ENCODE results near the genes SEZ6L2, TBX6, YPEL3 and ZNF771.

DNA sequence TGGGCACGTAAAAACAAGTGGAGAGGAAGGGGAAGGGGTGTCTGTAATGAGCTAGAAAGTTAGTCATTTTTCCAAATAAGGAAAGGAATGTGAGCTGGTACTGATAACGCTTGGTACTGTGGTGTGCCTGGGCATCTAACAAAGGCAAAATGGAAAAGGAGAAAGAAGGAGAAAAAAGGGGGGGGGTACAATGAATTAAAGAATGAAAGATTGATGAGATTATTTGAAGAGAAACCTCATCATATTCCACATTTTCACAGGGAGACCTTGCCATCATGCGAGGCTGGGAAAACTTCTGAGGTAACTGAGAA lies 30.9 kb downstream of the QPRT start:
- RRBS: no CpG with 5 or more reads among the region's 3 CpGs

- RRBS: no CpG with 5 or more reads among the region's 13 CpGs
Observed at GRCh38 chr16:29710242-29710842, 31.4 kb downstream of the QPRT start.

DNA sequence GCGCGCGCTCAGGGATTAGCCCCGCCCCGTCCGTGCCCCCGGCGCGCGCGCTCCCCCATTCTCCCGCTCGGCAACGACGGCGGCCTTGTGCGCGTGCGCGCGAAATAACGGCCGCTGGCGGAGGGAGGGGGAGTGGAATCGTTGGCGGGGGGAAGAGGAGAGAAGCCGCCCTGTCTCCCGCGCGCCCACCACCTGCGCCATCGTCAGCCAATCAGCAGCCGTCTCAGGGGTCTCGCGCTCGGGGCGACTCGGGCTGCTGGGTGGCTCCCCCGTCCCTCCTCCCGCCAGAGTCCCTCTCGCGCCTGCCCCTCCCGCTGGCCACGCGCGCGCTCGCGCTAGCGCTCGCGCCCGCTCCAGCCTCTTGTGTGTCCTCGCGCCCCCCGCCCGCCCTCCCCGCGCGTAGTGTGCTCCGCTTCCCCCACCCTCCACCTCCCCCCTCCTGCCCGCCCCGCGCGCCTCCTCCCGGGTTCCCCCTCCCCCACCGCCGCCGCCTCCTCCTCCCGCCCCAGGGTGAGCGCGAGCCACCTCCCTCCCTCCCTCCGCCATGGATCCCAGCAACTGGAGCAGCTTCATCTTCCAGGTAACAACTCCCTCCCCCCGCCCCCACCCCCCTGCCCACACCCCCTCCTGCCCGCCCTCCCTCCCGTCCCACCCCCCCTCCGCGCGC lies 595 bp upstream of the MAZ start:
- RRBS: 8% methylated on average over 4 of the region's 79 CpGs

GRCh38 chr16:29816222-29816968 lies 443 bp downstream of the PAGR1 start:
- RRBS: 2% methylated on average over 17 of the region's 61 CpGs

DNA sequence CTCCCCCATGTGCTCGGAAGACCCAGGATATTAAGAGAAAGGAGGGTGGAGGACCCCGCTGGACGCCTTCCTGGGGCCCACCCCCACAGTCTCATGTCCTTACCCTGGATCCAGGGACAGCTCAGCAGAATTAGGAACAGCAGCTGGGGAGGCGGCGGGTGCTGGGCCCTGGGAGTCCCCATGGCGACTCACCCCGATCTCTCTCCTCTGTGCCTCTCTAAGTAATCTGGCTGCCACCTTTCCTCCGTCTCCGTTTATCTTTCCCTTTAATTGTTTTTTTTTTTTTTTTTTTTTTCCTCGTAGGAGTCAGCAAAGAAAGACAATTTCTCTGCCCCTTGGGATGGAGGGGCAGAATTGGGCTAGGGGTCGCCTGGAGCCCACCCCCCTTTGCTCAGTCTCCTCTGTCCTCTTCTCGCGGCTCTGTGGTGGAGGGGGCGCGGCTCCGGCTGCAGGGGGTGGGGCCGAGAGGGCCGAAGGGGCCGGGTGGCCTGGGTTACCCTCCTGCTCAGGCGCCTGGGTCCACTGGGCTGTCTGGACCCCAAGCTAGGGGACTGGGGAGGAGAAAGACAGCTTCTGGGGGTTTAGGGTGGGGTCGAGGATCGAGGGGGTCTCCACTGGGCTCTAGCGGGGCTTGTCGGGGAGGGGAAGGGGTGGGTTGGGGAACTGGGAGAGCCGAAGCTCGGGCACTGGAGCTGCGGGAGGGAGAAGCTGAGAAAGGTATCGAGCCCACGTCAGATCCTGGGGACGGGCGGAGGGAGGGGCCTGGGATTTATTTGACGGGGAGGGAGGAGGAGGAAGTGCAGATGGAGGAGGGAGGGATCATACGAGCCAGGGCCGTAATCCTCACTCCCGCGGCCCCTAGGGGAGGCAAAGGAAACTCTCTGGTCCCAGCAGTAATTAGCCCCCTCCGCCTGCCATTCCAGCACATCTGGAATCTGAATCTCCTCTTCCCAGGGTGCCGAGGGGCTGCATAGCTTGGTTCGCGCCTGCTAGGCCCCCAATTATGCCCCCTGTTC lies at the start of gene SEZ6L2:
Gene SEZ6L2 (minus strand): TSS at position 713 of the 1,016 bp plus-strand sequence.
- RRBS: 0% methylated on average over 3 of the region's 40 CpGs

DNA sequence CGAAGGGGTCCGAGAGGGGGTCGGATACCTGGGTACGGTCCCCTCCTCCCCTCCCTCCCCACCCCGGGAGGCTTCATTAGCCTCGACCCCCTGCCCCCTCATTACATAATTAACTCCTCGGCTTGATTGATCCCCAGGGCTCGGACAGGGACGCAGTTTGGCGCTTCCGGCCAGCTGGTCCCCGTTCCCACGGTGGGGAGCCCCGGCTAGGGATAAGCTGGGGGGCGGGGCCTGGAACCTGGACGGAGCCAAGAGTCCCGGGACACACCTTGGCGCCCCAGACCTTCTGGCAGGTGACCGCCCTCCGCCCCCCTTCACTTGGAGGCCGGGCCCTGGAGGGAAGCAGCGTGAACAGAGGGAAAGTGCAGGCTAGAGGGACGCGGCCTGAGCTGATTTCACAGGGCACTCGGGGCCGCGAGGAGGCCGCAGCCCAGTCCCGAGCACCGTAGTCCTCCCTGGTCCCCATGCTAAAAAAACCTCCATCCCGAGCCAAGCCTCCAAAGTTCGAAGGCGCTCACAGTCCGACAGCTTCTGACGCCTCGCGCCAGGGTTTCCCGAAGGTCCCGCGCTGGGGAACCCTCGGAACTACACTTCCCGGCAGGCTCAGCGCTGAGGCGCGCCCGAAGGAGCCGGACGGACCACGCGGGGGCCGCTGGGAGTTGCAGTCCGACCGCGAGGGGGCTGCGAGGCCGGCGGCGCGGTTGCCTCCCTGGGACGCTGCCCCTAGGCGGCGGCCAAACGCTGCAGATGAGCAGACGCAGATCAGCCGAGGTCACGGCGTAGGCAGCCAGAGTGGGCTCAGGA lies at the start of gene TBX6:
Gene TBX6 (minus strand): TSS at position 570 of the 804 bp plus-strand sequence.
- RRBS: 2% methylated on average over 29 of the region's 67 CpGs

GRCh38 chr16:30095201-30095816 lies 704 bp downstream of the YPEL3 start:
- RRBS: 36% methylated on average over 16 of the region's 26 CpGs

- RRBS: under 1% methylated on average over 50 of the region's 98 CpGs
Observed at GRCh38 chr16:30095817-30096781, at the start of gene YPEL3. Gene YPEL3, minus strand, starts transcription at chr16:30096213.

GRCh38 chr16:30104033-30105151 lies 8.4 kb upstream of the YPEL3 start:
- RRBS: no CpG with 5 or more reads among the region's 18 CpGs

GRCh38 chr16:30335626-30336595 lies 19.2 kb downstream of the CD2BP2 start:
- RRBS: no CpG with 5 or more reads among the region's 22 CpGs

GRCh38 chr16:30350503-30351810 lies 4.2 kb downstream of the CD2BP2 start:
- RRBS: 91% methylated on average over 5 of the region's 28 CpGs

GRCh38 chr16:30351974-30352609 lies 3.0 kb downstream of the CD2BP2 start:
- RRBS: no CpG with 5 or more reads among the region's 8 CpGs

GRCh38 chr16:30355608-30356089 lies 541 bp upstream of the CD2BP2 start:
- RRBS: no CpG with 5 or more reads among the region's 13 CpGs

DNA sequence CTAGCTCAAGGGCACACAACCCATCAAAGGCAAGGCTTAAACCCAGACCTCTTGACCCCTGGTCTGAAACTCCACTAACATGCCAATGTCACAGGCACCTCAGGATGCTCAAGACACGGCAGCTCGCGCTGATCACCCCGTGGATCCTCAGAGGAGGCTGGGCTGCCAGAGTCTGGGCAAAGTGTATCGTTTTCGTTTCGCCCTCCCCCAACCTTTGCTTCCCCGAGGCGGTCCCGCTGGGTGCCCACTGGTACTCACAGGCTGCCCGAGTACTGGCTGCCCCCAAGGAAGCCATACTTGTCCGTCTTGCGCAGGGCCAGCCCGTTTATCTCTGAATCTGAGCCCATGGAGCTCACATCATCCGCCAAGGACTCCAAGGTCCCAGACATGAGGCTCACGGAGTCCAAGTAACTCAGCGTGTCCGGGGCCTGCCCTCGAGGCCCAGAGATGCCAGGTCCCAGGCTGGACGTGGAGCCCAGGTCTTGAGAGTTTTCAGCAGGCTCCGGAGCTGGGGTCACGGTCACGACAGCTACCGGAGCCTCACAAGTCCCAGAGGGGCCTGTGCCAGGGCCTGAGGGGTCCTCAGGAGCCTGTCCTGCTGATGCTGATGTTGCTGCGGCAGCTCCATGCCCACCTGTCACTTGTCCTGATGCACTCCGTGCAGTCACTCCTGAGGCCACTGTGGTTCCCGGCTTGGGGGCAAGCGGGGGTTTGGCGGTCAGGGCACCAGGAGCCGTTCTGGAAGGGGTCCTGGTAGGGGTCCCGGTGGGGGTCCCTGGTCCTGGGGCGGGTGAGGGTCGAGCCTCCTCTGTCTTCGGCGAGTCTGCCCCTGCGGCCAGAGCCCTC lies 1.1 kb downstream of the TBC1D10B start:
- RRBS: 3% methylated on average over 8 of the region's 36 CpGs

- RRBS: 2% methylated on average over 48 of the region's 79 CpGs
Observed at GRCh38 chr16:30406920-30407873, at the start of gene ZNF771. Gene ZNF771, plus strand, starts transcription at chr16:30407606.

DNA sequence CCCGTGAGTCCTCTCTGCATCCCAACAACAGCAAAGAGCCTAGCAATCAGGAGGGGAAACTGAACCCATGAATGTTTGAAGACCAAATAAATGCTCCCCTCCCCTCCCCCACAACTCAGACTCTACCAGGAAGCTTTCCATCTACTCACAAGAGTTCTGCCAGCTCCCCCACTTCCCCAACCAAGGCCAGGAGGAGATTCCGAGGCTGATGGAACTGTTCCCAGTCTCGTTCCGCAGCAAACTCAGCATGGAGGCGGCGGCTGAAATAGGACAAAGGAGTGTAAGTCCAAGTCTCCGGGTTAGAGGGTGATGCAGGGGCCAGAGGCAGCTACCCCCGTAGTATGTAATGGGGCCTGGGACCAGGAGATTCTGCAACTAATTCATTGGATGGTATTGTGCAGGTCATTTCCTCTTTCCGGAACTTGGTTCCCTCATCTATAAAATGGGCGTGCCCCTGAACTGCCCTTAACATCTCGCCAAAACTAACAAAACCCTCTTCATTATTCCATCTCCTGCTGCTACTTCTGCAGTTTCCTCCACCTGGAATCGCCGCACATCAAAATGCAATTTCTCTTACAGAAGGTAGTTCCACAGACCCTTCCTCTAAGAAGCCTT lies 815 bp downstream of the DCTPP1 start:
- RRBS: 0% methylated on average over 2 of the region's 13 CpGs

- RRBS: no CpG with 5 or more reads among the region's 7 CpGs
Observed at GRCh38 chr16:30546125-30546460, 11.4 kb upstream of the ZNF747 start.

- RRBS: no CpG with 5 or more reads among the region's 5 CpGs
Observed at GRCh38 chr16:30568188-30568709, 3.3 kb downstream of the ZNF688 start.

- RRBS: no CpG with 5 or more reads among the region's 32 CpGs
Observed at GRCh38 chr16:30585984-30586576, 583 bp upstream of the ZNF785 start.

DNA sequence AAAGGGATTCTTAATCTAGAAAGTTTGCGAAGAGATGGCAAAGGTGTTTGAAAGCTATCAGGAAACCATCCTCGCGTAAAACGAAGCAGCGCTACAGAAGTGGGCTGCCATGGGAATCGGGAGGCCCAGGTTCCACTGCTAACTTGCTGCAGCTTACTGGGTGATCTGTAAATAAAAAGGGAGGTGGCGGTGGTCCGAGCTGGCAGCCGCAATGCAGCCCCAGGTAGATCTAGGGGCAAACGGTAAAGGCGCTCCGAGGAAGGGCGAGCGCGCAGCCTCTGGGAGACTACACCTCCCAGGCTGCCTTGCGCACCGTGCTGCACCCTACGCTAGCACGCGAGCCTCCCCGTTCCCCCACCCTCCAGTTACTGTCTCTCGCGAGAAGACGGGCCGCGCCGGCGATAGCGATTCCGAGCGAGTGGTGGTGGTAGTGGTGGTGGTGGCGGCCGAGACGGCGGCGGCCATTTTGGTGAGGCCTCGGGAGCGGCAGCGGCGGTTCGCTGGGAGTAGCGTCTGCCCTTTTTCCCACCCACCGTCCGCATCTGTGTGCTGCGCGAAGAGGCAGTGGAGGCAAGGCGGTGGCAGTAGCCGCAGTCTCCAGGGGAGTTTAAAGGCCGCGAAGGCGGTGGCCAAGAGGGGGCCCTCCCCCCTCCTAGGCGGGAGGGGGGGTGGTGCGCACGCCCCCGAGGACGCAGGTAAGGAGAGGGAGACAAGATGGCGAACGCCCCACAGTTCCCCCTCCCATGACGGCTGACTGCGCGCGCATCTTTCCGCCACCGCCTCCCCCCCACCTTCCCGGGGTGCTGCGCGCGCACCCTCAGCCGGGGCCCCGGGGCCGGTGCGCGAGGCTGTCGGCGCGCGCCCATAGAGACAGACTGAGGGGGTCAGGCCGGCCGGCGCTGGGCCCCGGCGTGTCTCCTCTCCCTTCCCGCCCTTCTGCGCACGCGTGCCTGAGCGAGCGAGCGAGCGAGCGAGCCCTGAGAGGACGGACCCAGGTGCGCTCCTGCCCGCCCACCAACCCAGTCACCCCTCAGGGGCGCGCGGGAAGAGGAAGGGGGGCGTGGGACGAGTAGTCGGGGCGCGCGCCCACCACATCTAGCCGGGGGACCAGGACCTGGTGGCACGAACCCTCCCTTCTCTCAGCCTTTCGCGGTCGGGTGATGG lies 822 bp upstream of the SRCAP start:
- RRBS: 0% methylated on average over 7 of the region's 108 CpGs

All from aortic smooth muscle cell (primary cell).